Suprapubic skin (tissue), 4 donors: ENCODE results near the genes ZW10 and USP28.

DNA sequence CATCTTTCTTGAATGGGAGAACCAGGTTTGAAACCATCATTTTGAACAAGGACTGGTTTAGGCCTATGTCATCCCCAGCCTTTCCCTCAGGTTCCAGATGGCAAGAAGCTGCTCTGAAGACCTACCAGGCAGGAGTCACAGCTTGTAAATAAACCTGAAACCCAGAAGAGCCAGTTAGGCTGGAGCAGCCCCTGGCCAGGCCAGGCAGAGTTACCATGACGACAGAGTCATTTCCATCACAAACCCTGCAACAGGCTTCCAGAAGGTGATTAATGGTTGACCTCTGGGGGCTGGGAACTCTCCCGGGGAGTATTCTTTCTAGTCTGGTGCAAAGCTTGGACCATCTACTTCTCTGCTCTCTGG, 164.2 kb upstream of the NCAM1 start:
- PRO-cap, result no peak
- RAMPAGE, long total RNA, 4 experiments, result no peak in any of the 4 experiments

DNA sequence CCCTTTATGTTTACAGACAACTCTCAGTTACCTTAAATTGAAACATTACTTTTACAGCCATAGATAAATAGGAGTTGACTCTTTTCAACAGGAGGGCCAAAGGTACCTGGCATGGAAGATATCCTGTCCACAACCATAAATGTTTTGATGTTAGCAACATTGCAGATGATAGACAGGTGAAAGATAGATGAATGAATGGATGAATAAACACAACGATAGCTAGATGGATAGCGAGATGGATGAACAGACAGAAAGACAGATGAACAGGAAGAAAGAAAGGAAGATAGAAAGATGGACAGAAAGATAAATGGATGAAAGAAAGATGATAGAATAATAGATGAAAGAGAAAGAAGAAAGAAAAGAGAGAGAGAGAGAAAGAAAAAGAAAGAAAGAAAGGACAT, 85.2 kb downstream of the NCAM1 start:
- PRO-cap, result no peak
- RAMPAGE, long total RNA, 4 experiments, result no peak in any of the 4 experiments

- PRO-cap, result no peak
- RAMPAGE, long total RNA, 4 experiments, result no peak in any of the 4 experiments
These were observed 3.0 kb upstream of the ANKK1 start for GRCh38 chr11:113384575-113385074.

- PRO-cap, result bidirectional peak, plus-strand start at chr11:113773842, minus-strand start at chr11:113773692
- RAMPAGE, long total RNA, 4 experiments, result start-site peak on the minus strand in 4 of 4 experiments, at chr11:113773670-113773736 at its widest, 65 to 298 reads per replicate
These were observed at the start of gene ZW10 for GRCh38 chr11:113773433-113774398. Gene ZW10, minus strand, starts transcription at chr11:113773692.

DNA sequence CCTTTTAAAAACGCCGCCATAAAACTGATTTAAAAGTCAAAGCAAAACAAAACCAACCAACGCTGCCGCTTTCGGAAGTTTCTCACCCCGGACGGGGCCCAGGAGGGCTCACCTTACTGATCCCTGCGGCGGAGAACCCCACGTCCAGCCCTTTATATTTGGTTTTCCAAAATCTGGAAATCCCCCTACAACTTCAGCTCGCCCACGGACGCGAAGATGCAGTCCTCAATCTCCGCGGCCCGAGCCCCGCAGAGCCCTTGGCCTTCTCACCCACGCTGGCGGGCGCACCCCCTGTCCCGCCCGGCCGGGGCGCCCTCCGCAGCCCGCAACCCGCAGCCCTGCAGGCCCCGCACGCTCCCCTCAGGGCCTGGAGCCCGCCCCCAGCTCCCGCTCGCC, 339 bp downstream of the USP28 start:
- PRO-cap, result no peak
- RAMPAGE, long total RNA, 4 experiments, result no peak in any of the 4 experiments

DNA sequence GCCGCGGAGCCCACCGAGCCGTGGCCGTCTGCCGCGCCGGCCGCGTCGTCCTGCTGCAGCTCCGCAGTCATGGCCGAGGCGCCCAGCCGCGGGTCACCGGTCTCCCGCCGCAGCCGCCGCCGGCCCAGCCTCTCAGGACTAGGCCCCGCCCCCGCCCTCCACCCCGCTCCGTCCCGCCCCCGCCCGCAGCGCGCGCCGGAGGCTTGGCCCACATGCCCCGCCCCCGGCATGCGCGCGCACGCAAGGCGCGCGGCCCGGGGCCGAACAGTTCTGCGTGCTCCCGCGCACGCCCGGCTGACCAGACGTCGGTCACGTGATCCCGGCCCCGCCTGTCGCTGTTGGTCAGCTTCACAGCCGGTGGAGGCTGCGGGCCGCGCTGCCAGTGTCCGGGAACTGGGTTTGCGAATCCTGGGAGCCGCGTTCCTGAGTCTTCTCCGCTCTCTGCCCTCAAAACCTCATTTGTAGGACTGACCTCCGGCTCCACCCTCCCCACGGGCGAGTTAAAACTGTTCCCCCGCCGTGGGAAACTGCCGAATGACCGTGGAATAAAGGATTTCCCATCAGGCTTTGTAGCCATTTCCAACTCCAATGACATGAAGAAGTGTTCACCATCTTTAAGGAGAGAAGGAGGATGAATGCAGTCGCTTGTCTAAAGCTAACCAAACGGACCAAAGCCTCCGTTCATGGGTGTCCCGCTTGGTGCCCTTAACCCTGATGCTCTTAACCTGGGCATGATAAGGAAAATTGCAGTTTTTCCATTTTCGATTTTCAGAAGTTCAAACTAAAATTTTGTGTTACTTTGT, at the start of gene USP28:
Gene USP28, minus strand, starts transcription at position 142 of the 803 bp plus-strand sequence.
- PRO-cap, result bidirectional peak, plus-strand start at position 351 of the sequence, minus-strand start at position 52 of the sequence
- RAMPAGE, long total RNA, 4 experiments, result start-site peak on the minus strand in 1 of 4 experiments, centred at position 98 of the sequence, 38 reads per replicate

DNA sequence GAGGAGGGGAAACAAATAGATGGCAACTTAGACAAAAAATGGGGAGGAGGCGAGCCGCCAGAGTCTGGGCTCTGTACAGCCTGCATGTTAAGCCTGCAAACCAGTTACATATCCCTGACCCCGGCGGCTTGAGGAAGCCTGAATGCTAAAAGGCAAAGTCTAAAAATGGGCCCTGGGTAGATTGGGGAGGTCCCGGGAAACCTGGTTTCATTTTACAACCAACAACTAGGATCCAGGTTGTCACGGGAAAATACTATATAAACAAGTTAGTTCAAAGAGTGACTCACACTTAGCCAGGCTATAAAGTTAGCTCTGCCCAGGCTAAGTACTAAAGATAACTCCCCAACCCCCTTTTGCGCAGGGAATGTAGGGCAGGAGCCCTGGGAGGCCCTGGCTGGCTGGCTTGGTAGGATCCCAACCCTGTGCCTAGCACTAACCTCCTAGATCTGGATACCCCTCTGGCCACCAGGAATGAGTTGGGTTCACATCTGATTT, 18.7 kb upstream of the ZBTB16 start:
- PRO-cap, result no peak
- RAMPAGE, long total RNA, 4 experiments, result no peak in any of the 4 experiments

GRCh38 chr11:114058330-114059234, 929 bp upstream of the ZBTB16 start:
- PRO-cap, result no peak
- RAMPAGE, long total RNA, 4 experiments, result no peak in any of the 4 experiments

GRCh38 chr11:114063058-114063747, 3.7 kb downstream of the ZBTB16 start:
- PRO-cap, result no peak
- RAMPAGE, long total RNA, 4 experiments, result no peak in any of the 4 experiments

GRCh38 chr11:114150894-114151161, 91.3 kb downstream of the ZBTB16 start:
- PRO-cap, result no peak
- RAMPAGE, long total RNA, 4 experiments, result no peak in any of the 4 experiments

GRCh38 chr11:114162711-114163840, 103.6 kb downstream of the ZBTB16 start:
- PRO-cap, result bidirectional peak, plus-strand start at chr11:114162842, minus-strand start at chr11:114162862
- RAMPAGE, long total RNA, 4 experiments, result start-site peak on the minus strand in 2 of 4 experiments, at chr11:114162862-114162897 at its widest, 7 to 12 reads per replicate

- PRO-cap, result no peak
- RAMPAGE, long total RNA, 4 experiments, result no peak in any of the 4 experiments
These were observed 110.0 kb downstream of the ZBTB16 start for GRCh38 chr11:114169225-114170209.

- PRO-cap, result no peak
- RAMPAGE, long total RNA, 4 experiments, result no peak in any of the 4 experiments
These were observed 114.4 kb downstream of the ZBTB16 start for GRCh38 chr11:114173772-114174484.

DNA sequence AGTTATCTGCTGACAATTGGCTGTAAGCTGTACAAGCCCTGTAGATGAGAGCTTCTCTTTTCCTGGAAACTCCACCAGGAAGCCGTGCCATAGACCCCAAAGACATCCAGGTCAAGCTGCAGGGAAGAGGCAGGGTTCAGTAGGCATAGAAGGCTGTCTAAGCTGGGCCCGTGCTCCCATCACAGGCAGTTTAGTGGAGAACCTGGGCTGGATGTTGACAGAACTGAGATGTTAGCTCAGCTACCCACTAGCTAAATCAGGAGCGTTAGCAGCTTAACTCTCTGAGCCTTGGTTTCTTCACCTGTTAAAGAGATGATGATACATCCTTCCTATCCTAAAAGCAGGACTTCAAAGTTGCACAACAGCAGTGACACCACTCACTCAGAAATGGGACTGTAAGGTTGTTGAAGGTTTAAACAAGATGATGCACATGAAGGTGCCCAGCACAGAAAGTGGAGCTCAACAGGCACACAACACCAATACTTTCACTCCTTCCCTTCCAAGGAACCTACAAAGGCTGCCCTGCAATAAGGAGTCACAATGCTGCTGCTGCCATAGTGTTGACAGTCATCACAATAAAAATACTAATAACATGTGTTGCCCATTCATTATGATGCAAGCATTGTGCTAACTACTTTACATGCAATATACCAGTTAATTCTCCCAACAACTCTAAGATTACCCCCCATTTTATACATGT, 115.4 kb downstream of the ZBTB16 start:
- PRO-cap, result no peak
- RAMPAGE, long total RNA, 4 experiments, result no peak in any of the 4 experiments

DNA sequence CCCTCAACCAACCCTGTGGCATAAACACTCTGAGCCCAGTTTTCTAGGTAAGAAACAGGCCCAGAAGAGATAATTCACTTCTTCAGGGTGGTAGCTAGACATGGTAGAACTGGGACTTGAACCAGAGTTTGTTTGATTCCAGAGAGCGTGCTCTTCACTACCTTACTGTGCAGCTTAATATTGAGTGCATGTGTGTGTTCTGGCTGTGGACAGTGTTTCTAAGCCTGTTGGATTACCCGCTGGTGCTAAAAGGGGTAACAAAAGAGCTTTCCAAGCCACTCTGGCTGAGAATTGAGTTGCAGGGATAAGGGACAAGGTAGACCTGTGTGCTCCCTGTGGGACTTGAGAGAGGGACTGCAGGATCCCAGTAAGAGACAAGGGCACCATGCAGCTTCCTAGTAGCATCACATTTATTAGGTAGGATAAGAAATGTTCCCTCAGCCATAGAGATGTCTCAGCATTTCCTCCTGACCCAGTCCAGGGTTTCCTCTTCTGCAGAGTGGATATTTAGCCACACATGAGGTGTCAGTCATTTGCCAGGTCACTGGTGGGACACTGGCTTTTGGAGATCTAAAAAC, 117.8 kb upstream of the NNMT start:
- PRO-cap, result no peak
- RAMPAGE, long total RNA, 4 experiments, result no peak in any of the 4 experiments

- PRO-cap, result unidirectional peak, plus-strand start at chr11:114179795; bidirectional peak, plus-strand start at chr11:114180457, minus-strand start at chr11:114180296
- RAMPAGE, long total RNA, 4 experiments, result no peak in any of the 4 experiments
These were observed 116.1 kb upstream of the NNMT start for GRCh38 chr11:114179697-114180836.

- PRO-cap, result no peak
- RAMPAGE, long total RNA, 4 experiments, result no peak in any of the 4 experiments
These were observed 80.4 kb upstream of the NNMT start for GRCh38 chr11:114215651-114216298.

DNA sequence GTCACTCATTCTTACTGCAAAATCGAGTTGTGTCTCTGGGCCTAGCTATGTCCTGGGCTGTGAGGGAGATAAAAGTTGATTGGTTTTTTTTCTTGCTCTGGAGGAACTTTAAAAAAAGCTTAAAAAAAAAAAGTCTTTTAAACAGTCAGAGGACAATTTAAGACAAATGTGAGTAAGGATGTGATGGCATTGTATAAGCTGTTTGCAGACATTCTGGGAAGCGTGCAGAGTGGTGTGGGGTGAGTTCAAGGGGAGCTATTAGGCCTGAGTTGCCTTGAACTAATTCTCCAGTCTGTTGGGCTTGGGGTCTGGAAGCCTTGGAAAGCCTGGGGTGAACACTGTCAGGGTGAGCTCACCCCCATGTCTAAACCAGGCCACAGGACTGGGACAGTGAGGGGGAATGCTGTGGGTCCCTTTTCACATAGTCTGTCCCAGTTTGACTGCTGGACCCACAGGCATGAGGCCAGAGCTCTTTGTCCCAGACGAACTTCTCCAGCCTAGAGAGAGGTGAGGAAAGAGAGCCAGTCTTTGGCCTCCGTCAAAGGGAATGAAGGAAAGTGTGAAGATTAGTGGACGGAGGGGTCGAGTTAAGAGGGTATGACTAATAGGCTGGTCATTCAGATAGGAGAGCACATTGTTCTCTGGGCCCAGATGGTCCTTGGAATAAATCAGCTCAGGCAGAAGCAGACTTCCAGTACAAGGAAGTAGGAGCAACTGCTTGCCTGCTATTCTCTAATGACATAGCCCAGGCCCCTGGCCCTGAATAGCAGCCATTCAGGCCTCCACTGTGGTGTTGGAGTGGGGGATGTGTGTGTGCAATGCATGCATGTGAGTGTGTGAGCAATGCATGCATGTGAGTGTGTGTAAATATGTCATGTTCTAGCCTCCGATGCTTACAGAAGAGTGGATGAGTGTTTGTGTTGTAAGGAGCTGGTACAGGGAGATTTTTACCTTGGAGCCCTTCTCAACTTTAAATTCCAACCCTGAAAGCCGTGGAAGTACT, 76.4 kb upstream of the NNMT start:
- PRO-cap, result no peak
- RAMPAGE, long total RNA, 4 experiments, result start-site peak on the plus strand in 1 of 4 experiments, centred at position 341 of the sequence, 361 reads per replicate

DNA sequence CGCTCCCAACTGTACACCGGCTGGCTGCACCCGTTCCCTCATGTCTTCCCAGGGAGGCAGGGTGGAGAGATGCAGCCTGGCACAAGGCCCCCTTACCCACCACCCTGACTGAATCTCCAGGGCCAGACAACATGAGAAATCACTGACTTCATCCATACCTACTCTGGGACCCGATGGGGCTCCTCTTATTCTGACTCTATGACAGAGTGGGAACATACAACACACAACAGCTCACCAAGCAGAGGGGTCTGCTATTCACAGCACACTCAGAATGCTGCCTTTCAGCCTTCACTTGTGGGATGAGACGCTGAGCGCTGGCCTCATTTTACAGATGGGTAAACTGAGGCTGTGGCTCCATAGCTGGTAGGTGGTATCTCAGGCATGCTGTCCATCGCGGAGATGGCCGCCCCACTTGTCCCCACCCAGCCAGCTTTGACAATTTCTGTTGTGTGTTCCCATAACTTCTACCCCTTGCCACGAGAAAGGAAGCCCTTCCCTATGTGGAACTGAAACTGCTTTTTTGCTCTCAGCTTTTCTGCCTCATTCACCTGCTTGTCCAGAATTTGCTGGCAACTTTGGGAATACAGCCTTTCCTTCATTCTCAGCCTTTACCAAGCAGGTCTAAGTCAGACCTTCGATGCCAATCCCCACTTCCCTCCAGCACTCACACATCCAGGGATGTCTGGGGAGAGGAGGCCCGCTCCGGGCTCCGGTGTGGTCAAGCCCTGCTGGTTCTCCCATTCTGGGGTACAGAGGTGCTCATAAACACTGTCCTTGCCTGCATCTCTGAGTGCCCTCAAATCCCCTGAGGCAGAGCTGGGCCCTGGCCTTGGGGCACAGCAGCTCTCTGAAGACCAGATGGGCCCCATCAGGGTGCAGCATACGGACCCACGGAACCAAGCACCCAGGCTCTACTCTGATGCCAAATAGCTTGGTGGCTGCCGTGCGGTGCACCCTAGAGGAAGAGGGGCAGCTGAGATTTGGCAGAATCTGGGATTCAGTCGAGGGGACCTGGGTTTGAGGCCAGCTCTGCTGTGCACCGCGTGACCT, 36.0 kb upstream of the NNMT start:
- PRO-cap, result no peak
- RAMPAGE, long total RNA, 4 experiments, result no peak in any of the 4 experiments

GRCh38 chr11:114308077-114309390, 12.3 kb downstream of the NNMT start:
- PRO-cap, result bidirectional peak, plus-strand start at chr11:114308904, minus-strand start at chr11:114308780
- RAMPAGE, long total RNA, 4 experiments, result no peak in any of the 4 experiments